Retinal pigment epithelial cell (primary cell): ENCODE measurements around a stretch of chr9.

DNA sequence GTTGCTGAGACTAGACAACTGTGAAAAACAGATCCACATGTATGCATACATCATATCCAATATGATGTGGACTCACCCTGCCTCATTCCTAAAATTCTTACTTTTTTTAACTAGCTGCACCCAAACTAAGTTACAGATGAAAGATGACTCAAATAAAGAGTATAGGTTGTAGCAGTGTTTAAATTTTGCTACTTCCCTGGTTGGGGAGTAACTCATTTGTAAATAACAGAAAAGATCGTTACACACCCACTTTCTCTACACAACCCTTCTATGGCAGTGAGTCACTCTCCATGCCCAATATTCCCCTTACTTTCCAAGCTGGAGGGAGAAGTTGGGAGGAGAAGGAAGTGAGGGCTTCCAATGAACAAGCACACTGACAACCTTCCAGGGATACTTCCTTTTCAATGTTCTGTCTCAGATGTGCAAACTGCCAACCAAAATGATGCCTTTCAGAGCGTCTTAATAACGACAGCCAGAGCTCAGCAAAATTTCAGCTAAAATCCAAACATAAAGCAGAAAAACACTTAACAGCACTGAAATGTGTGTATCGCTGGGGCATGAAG is 1.9 kb downstream of the RASEF start:
- RRBS, result no CpG with 5 or more reads among the region's 4 CpGs

DNA sequence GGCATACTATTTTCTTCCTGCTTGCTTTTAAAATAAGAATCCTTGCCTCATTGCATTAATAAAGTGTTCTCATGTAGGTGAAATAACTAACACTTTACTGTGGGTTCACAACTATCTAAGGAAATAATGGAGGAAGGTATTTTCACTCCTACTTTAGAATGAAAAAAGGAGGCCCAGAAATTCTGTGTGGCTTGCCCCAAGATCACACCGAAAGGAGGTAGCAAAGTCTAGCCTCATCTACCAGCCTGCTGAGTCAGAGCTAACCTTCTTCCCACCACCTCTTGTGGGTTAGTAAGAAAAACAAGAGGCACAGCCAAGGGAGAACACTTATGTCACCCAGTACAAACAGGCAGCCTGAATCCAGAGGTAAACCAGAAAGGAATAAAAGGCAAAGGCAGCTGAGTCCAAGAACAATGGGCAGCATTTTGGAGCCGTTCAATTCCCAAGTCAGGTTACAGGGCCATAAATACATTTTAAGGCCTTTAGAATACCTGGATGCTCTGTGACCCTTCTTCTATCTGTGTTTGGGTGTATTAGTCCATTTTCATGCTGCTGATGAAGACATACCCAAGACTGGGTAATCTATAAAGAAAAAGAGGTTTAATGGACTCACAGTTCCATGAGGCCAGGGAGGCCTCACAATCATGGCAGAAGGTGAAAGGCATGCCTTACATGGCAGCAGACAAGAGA is 91.9 kb upstream of the RASEF start:
- RRBS, result no CpG with 5 or more reads among the region's 2 CpGs

DNA sequence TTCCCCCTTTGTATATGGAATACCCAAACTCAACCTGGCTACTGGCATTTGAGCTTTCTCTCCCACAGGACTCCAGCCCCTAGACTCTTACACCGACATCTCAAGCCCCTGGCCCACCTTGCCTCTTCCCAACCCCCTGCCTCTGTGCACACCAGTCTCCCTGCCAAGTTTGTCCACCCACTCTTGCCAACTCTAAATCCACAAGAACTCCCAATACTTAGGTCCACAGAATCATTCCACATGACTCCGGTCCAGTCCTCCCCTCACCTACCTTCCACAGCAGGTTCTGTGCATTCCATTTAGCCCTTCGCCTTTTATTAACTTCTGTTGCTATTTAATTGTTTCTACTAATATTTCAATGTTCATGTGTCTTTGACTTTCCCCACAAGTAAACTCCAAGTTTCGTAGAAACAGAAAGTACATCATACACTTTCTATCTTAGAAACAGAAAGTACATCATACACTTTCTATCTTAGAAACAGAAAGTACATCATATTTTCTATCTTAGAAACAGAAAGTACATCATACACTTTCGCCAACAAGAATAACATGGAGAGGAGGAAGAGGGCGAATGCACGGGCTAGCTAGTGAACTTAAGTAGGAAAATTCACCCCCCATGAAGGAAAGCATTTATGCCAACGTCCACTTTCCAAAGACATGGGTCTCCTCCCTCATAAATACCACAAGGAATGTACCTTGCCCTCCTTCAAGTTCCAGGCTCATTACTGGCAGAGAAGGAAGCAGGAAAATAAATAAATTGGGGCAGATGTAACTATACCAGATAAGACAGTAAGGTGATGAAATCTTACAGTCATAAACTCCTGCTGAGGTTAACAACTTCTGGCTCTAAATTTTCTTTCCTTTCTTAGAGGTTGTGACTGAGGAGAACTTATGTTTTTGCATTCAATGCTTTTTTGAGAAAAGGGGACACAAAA is 64.8 kb downstream of the FRMD3 start:
- RRBS, result no CpG with 5 or more reads among the region's 8 CpGs

DNA sequence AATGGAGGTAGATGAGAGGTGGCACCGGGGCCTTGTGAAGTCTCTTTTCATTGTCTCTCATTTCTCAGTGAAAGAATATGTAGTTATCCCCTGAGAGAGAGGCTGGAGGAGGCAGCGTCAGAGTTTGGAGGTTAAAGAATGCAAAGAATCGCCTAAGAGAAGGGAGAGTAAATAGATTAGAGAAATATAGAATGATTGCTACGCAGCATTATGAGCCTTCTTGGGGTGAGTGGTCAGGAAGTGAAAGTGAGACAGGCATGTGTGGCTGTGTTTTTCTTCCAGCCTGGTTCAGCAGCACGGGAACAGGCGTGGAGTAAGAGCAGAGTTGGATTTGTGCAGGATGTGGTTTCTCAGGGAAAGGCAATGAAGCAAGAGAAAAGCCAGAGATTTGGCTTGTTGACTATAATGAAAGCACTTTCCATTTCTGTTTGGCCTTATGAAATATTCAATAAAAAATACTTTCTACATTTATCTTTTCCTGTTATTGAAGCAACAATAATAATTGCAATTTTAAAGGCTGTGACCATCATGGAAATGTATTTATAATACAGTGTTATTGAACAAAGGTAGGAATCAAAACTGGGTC is 34.3 kb upstream of the FRMD3 start:
- RRBS, result no CpG with 5 or more reads among the region's 6 CpGs

GRCh38 chr9:83656823-83657189 is 33.9 kb downstream of the IDNK start:
- RRBS, result no CpG with 5 or more reads among the region's 5 CpGs

- RRBS, result no CpG with 5 or more reads among the region's 3 CpGs
Measured at GRCh38 chr9:83657190-83657975, 34.4 kb downstream of the IDNK start.

DNA sequence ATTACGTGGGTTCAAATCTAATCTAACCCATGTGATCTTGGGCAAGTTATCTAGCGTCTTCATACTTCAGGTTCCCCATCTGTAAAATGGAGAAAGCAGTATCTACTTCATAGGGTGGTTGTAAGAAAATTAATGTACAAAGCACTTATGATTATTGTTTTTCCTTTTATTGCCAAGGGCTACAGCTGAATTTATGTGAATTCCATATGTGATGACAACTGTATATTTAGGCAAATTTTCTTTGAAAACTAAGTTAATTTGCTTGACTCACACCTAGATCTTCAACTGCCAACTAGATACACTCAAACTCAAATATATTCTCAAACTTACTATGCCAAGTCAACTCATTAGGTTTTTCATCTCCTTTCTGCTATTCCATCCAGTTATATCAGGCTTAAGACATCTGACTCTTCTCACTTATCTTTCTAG is 37.9 kb downstream of the UBQLN1 start:
- RRBS, result no CpG with 5 or more reads among the region's 2 CpGs

DNA sequence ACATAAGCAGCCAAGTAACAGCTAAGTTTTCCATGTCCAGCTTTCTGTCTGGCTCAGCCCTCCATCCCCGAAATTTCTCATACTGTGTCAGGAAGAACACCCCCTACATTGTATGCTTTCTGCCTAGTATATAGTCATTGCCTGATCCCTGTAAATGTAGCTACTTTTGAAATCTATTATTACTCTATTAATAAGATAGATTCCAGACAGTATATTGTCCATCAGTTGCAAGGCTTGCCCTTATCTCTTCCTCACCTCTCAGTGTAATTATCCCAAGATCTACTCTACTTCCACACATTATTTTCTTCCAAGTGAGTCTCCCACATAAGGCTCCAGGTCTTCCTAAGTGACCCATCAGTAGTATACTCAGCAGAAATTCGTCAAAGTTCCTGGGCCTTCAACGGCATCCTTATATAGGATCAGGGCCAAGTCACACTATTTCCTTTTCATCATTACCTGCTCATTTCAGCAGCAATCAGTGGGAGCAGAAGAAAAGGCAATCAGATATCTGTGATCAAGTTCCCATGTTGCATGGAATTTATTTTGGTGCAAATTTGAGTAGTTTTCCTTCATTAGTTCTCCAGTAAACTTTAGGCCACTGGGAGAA is 20.2 kb downstream of the GKAP1 start:
- RRBS, result no CpG with 5 or more reads among the region's 3 CpGs

DNA sequence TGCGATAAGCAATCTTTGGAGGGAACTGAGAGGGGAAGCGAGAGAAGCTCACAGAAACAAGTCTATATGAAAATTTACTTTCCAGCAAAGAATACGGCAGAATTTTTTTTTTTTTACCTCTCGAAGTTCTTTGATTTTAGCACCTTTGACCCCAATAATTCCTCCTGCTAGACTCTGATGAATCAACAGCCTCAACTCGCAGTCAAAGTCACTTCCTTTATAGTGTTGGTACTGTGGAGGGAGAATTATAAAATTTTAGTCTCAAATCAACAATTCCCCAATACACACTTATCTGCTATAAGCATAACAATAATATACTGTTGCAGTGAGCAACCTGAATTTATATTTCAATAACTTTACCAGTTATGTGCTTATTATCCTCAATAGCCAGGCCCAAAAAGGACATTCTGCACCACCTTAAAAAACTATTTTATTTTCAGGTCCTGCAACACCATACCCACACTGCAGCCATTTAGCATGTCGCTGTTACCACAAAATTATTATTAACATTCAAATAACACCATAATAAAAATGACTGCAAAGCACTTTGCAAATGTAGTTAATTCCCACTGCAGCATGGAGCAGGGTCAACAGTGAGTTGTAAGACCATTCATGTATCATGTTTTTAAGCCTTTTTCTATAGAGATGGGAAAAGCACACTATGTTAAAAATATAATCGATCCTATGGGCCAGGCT is 6.7 kb downstream of the HNRNPK start:
- RRBS, result no CpG with 5 or more reads among the region's 7 CpGs

DNA sequence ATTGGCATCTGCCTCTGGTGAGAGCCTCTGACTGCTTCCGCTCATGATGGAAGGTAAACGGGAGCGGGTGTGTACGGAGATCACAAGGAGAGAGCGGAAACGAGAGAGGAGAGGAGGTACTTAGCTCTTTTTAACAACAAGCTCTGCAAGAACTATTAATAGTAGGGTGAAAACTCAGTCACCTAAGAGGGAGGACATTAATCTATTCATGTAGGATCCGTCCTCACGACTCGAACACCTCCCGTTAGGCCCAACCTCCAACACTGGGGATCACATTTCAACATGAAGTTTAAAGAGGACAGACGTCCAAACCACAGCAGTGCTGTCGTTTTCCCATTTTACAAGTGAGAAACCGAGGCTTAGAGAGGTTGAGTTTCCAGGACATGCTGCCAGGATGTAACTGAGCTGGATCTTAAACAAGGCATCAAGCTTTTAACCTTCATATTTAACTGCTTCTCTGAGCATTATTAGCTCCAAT is 173.6 kb downstream of the SLC28A3 start:
- RRBS, result no CpG with 5 or more reads among the region's 13 CpGs

GRCh38 chr9:84339813-84340409 is 647 bp downstream of the SLC28A3 start:
- RRBS, result no CpG with 5 or more reads among the region's 8 CpGs

DNA sequence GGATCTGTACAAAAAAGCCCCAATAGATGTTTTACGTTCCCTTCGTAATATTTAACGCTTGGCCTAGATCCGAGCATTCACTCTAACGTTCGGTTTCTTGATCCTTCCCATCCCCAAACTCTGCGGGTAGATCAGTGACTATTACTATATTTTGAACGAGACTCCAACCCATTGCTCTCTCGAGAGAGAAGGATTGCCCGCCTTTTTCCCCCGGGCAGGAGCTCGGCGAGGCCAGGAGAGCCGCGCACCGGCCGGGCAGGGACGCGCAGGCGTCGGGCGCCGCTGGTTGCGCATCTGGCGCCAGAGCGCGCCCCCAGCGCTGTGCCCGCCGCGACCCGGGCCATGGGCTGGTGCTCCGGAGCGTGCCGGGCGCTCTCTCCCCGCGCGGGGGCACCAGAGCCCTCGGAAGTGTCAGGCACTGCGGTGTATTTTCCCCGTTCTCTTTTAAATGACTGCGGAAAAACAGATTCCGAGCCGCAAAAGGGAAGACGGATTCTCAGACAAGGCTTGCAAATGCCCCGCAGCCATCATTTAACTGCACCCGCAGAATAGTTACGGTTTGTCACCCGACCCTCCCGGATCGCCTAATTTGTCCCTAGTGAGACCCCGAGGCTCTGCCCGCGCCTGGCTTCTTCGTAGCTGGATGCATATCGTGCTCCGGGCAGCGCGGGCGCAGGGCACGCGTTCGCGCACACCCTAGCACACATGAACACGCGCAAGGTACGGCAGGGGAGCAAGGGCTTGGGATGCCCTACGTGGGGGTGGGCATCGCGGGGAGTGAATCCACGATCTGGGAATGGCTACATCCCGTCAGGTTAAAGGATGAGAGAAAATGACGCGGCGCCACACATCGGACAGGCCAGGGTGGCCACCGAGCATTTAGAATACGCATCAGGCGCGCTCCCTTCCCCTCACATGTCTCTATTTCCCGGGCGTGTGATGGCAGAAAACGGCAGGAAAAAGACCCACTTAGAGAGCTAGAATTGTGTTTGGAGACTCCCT is 1.2 kb upstream of the NTRK2 start:
- RRBS, result 2% methylated on average over 19 of the region's 84 CpGs

DNA sequence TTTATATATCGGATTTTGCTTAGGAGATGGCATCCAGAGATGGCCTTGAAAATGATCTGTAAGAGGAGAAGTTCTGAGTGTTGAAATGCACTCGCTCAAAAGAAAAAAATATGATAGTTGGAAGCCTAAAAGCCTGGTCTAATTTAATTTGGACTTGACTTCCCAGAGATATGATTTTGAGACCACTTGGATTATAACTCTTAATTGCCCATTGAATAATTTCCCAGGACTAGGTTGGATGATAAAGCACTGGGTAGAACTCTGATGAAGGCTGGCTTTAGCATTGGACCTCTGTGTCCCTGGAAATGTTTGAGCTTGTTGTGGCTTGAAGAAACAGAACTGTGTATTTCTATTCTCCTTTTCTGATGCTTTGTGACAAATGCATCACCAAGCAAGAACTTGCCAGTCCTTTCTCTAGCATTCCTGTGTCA is 1.9 kb downstream of the NTRK2 start:
- RRBS, result no CpG with 5 or more reads among the region's 2 CpGs

- RRBS, result no CpG with 5 or more reads among the region's 8 CpGs
Measured at GRCh38 chr9:85534305-85534860, 207.4 kb downstream of the AGTPBP1 start.

DNA sequence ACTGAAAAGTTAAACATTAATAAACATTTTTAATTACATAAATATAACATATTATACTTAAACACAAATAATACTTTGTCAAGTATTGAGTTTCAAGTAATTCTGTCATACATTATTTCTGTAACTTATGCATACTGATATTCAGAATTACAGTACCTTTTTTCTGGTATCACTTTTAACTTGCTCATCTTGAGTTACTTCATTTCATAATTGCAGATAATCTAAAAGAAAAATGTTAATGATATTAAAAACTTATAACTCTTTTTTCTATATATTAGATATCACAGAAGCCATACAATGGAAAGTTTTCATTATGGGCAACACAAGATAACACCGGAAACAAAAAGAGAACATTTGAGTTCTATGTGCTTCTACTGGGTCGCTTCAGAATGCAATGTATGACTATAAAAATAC is 29.4 kb downstream of the AGTPBP1 start:
- RRBS, result no CpG with 5 or more reads among the region's 2 CpGs

DNA sequence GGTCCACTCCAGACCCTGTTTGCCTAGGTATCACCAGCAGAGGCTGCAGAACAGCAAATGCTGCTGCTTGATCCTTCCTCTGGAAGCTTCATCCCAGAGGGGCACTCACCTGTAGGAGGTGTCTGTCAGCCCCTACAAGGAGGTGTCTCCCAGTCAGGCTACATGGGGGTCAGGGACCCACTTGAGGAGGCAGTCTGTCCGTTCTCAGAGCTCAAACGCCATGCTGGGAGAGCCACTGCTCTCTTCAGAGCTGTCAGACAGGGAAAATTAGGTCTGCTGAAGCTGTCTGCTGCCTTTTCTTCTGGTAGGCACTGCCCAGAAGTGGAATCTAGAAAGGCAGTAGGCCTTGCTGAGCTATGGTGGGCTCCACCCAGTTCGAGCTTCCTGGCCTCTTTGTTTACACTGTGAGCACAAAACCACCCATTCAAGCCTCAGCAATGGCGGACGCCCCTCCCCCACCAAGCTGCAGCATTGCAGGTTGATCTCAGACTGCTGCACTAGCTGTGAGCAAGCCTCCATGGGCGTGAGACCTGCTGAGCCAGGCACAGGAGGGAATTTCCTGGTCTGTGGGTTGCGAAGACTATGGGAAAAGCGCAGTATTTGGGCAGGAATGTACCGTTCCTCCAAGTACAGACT is 18.7 kb downstream of the AGTPBP1 start:
- RRBS, result no CpG with 5 or more reads among the region's 9 CpGs

DNA sequence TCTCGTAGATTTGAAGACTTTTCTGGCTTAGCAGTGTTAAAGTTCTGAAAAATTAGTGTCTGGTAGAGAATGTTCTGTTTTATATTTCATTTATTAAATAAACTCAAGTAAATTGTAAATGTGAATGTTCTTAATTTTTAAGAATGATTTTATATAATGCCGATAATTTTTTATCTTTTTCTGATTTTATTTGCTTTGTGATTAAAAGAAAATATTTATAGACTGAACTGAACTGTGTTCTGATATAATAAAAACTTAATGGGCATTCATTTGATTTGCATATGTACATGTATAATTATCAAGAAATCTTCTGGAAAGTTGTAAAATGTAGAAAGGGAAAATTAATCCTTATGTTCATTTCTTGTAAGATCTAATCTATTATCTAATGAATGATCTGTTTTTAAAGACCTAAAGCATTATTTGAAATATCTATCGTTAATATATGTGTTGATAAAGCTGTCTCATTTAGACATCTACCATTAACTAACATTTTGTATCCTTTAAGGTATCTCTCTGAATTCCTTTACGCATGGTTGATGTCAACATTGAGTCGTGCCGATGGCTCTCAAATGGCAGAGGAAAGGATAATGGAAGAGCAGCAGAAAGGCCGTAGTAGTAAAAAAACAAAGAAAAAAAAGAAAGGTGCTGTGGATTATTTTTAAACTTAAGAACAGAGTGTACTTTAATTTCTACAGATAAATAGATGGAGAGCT is 75.2 kb downstream of the NAA35 start:
- RRBS, result no CpG with 5 or more reads among the region's 7 CpGs

DNA sequence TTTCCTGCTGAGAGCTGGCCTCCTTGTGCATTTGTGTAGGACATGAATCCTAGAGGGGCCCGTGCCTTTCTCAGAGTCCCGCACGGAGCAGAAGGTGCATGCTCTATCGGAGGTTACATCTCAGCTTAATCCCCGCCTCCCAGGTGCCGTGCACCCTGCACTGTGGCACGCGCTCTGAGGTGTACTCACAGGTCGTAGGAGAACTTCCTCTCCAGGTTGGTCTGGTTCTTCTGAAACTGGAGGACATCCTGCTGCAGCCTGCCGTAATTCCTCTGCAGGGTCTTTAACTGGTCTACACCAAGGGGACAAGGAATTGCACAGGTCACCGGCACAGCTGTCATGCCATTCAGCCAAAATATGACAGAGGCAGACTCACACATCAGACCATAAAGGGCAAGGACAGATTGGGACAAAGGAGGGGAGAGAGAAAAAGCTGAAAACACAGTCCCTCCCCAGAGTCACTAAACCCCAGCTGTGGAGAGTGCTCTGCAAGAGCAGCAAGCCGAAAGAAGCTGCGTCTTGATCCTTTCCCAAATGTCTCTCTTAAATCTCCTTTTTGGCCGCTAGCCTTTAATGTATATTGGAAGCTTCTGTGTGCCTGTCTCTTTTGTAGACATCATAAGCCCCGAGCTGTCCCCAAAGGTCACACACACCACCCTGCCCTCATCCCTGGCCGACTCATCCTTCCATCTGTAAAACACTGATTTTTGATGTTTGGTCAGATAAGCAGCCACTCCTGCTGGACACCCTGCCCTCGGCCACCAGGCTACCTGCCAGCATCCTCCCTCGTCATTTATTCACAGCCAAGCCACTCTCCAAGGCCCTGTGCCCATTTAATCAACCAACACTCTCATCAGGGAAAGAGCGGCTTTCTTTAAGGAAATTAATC is 52.8 kb downstream of the GOLM1 start:
- RRBS, result no CpG with 5 or more reads among the region's 19 CpGs

GRCh38 chr9:86259122-86259537 is 327 bp downstream of the C9orf153 start:
- RRBS, result no CpG with 5 or more reads among the region's 4 CpGs